ENCODE measurements around the genes SLC52A1, WSCD1, KIAA0753 and TXNDC17.

DNA sequence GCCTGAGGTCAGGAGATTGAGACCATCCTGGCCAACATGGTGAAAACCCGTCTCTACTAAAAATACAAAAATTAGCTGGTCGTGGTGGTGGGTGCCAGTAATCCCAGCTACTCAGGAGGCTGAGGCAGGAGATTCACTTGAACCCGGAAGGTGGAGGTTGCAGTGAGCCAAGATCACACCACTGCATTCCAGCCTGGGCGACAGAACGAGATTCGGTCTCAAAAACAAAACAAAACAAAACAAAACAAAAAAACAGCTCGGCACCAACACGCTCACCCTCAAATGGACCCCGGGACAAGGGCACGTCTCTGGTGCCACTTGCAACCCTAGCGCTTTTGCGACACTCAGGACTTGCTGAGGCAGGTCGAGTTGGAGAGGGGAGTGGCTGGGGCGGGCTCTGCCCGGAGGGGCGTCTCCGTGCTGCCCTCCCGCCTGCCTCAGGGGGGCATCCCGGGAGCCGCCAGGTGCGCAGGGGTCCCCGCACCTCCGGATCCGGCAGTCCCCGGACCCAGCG, at the start of gene SLC52A1:
SLC52A1 (minus strand) TSS at position 339 of the 514 bp plus-strand sequence.
- RRBS, result 6% methylated on average over 11 of the region's 26 CpGs

- RRBS, result no CpG with 5 or more reads among the region's 6 CpGs
These were observed 6.9 kb upstream of the ZNF594 start for GRCh38 chr17:5198600-5198858.

DNA sequence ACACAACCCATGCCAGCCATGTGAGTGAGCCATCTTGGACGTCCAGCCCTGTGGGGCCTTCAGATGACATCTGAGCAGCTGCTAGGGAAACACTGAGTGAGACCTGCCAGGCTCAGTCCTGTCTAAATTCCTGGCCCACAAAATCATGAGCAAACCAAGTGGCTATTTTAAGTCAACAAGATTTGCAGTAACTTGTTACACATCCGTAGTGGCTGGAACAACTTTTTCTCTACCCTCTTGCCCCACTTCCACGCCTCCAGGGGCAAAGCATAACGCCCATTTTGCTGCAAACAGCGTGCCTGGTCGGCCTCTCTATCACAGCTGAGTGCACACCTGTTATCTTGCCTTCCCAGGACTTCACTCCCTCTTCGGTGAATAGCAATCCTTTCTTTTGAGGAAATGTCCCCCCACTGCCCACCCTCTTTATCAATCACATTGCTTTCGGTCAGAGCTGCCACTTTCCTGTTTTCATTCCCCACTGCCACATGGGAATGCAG, 7.3 kb upstream of the SCIMP start:
- RRBS, result no CpG with 5 or more reads among the region's 8 CpGs

DNA sequence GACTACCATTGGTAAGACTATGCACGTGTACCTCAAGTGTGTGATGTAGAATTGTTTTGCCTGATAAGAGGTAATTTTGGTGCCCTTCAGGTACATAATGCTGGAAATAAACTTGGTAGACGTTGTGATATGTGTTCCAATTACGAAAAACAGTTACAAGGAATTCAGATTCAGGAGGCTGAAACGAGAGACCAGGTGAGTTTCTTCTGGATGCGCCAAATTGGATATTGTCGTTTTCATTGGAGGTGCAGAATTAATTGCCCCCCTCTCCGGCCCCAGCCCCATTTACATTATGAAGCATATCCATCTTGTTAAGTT, 56.7 kb downstream of the NUP88 start:
- RRBS, result no CpG with 5 or more reads among the region's 7 CpGs

DNA sequence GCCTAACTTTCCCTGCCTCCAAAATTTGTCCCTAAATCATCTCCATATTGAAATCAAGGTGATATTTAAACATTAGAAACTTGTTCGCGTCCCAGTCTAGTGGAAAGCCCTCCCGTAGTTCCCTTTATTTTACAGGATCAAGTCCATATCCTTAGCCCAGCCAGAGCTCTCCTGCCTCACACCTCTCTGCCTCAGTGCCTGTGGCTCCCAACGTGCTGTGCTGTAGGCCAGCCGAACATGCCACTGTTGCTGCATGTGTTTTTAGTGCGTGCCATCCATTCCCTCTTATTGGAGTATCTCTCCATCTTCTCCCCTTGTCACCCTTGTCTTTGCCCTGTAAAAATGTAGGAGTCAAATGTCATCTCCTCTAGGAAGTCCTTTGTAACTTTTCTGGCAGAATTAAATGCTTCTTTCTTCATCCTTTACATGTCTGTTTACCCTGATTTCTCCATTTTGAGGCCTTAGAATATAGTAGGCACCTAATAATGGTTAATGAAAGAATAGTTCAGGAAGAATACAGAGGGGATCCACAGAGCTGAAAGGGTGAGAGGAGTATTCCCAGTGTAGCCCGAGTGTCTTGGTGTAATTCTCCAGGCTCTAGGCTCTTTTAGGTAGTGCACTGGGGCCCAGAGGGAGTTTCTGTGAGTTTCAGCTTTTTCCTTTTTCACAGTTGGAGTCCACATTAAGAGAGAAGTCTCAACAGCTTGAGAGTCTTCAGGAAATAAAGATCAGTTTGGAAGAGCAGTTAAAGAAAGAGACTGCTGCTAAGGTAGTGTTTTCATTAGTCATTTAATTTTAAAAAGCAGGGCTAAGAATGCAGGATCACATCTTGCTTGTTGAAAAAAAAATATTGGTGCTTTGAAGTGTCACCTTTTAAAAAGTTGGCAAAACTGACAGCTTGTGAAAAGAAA, 39.5 kb downstream of the NUP88 start:
- RRBS, result no CpG with 5 or more reads among the region's 7 CpGs

- RRBS, result no CpG with 5 or more reads among the region's 1 CpG
These were observed 5.3 kb downstream of the C1QBP start for GRCh38 chr17:5433660-5434029.

- RRBS, result no CpG with 5 or more reads among the region's 16 CpGs
These were observed 13.8 kb upstream of the ENSG00000286190 start for GRCh38 chr17:5514334-5515311.

GRCh38 chr17:6070289-6071268, at the start of gene WSCD1:
Gene WSCD1, plus strand, starts transcription at chr17:6070379.
- RRBS, result 3% methylated on average over 53 of the region's 125 CpGs

DNA sequence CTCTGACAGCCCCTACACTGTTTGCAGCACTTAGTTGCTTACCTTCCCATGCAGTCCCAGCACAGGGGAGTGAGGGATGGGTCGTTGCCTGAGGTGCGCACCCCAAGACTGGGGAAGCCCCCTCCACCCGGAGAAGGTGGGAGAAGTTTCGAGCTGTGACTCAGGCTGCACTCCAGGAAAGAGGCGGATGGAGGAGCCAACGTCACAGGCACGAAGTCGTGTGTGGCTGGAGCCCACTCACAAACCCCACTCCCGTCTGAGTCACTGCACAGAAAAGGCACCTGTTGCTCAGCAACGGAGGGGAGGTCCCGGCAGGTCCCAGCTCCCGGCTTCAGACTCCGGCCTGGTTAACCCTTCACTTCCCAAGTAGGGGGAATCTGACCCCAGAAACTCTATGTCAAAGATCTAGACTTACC, 60.0 kb downstream of the AIPL1 start:
- RRBS, result no CpG with 5 or more reads among the region's 13 CpGs

GRCh38 chr17:6492776-6493451, 48.7 kb downstream of the PIMREG start:
- RRBS, result no CpG with 5 or more reads among the region's 3 CpGs

DNA sequence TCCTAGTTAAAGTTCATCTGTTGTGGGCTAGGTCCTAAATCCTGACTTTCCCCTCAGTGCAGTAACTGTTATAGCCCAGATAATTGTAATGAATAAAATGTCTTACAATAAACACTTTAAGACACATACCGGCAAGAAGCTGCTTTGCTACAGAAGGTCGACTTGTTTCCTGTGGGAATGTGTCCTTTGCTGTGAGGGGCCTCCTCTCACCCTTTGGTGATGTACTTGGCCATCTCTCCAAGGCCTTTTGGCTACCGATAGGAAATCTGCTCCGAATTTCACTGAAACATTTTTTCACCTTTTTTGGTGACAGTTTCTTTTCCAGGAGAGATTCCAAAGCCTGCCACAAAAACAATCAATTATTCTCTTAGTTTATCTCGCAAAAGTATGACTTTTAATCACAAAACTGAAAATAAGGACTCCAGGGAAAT, 19.8 kb downstream of the KIAA0753 start:
- RRBS, result no CpG with 5 or more reads among the region's 5 CpGs

GRCh38 chr17:6639954-6640223, 622 bp downstream of the KIAA0753 start:
- RRBS, result under 1% methylated on average over 13 of the region's 28 CpGs

DNA sequence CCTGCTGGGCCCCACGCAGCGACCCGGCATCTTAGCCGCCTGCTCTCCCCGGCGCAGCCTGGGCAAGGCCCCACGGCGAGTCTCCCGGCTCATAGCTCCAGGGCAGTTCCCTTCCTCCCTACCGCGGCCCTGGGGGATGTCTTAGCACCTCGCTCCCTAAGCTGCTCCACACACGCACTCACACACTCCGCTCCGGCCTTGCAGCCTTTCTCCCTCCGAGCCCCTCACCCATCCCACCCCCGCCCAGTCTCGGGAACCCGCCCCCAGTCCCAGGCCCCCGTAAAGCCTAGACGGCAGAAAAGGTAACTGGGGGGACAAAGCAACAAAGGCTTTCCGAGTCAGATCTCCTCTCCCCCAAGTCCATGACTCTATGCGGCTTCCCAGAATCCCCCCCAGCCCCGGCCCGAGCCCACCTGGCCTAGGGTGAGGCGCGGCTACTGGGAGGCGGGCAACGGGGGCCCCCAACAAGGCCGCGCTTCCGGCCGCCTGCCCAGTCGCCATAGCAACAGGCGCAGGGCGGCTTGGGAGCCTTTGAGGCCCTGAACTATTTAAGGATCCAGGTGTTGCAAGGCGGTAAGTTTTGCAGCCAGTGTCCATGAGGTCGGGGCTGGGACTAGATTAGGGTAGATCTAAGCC, at the start of gene KIAA0753:
KIAA0753 (minus strand) TSS at position 488 of the 636 bp plus-strand sequence.
- RRBS, result 3% methylated on average over 20 of the region's 38 CpGs

GRCh38 chr17:6640860-6641942, at the start of gene TXNDC17:
Gene TXNDC17, plus strand, starts transcription at chr17:6641060.
- RRBS, result 3% methylated on average over 25 of the region's 57 CpGs

DNA sequence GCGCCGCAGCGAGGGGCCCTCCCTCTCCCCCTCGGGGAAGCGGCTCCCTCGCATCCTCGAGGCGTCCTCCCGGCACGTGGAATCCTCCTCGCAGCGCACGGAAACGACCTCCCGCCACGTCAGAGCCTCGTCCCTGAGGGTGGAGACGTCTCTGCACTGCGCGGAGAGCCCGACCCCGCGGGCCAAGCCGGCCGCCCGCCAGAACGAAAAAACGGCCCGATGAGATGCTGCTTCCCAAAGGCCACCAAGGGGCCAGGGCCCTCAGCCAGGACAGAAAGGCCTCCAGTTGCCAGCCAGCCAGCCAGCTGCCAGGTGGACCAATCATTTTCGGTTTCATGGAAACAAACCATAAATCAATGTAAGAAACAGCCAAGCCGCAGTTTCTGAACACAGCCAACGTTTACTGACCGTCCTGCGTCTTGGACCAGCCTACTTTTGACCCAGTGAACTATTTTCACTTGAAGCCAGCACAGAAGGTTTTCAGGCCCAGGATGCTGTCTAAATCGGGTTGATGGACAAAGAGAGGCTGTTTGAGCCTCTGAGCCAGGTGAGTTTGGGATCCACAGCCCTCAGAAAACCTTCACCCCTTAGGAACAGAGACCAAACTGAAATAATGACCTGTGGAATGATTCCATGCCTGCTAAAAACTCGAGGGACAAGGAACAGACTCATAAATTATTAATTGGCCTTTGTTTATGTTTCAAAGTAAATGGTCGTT, 645 bp downstream of the C17orf100 start:
- RRBS, result 2% methylated on average over 8 of the region's 37 CpGs

DNA sequence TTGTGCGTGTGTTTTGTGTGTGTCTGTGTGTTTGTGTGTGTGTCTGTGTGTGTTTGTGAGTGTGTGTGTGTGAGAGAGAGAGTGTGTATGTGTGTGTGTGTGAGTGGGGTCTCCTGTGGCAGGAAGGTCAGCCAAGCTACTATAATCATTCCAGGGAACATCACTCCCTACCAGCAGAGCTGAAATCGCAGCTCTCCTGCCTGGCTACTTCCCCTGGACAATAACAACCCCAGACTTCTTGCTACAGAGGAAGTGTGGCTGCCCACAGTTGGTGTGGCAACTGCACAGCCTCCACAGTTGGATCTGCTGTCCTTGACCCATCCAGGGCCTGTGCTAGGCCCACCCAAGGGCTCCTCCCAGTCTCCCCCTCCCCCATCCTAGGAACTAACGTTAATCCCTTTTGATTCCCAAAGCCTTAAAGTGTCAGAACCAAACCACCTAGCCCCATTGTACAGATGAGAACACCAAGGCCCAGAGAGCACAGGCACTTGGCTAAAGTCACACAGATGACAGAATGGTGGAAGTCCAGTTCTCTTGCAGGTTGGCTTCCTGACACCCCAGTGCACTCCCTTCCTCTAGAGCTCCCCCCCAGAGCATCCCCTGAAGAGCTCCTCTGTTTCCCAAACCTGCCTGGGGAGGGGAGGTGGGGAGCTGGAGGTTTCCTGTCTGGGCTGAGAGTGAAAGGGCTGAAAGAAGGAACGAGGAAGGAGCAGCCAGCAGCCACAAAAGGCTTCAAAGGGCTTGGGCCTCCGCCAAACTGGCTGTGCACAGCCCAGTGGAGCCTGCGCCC, 1.3 kb downstream of the SLC13A5 start:
- RRBS, result no CpG with 5 or more reads among the region's 6 CpGs

- RRBS, result no CpG with 5 or more reads among the region's 5 CpGs
These were observed 7.6 kb upstream of the SLC13A5 start for GRCh38 chr17:6720653-6721295.

DNA sequence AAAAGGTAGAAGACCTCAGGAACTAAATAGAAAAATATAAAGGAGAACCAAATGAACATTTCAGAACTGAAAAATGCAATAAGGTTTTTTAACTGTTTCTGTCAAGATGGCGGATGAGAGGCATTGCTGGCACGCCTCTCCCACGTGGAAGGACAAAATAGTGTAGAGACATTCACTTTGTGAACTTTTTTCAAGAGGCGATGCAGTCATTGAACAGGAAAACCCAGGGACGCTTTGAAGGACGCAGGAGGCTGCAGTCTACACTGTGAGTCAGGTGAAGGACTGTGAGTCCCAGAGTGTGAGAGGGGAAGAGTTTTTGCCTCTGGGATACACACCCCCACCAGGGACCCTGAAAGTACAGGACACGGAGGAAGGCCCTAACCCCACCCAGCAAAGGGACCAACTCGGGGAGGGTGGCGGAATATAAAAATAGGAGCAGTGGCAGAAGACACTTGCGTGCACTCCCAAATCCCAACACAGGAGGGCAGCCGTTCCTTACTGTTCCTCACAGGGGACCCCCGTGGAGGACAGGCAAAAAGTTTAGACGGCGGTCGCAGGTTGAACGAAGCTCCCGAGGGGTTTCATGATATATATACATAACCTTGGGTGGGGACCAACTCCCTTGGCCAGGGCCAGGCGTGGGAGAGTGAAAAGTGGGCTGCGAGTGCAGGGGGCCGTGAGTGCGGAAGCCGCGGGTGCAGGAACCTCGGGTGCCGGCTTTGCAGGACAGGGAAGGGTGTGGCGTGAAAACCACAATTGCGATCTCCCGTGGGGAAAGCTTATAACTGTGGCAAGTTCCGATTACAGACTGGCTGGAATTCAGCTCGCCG, 82.1 kb upstream of the ALOX12 start:
- RRBS, result no CpG with 5 or more reads among the region's 31 CpGs

- RRBS, result no CpG with 5 or more reads among the region's 6 CpGs
These were observed 55.5 kb upstream of the ALOX12 start for GRCh38 chr17:6940314-6940828.

DNA sequence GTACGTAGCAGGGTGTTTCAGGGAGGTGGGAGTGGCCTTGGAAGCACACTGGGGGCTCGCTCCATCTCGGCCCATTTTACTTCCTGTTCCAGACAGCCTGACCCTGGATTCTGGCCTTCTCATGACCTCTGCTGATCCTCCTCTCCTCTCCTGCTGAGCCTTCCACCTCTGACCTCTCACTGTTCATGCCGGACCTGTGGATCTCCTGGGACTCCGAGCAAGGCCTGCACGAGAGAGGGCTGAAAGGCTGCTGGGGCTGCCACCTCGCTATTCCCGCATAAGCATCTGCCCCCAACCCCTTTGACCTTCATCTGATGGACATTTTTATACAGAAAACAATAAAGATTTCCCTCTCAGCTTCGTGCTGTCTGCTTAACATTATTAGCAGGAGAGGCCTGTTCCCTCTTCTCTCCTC, 2.6 kb downstream of the C17orf49 start:
- RRBS, result no CpG with 5 or more reads among the region's 9 CpGs